Right ventricle myocardium (tissue), 1 donor: ENCODE measurements around a stretch of chr11.

DNA sequence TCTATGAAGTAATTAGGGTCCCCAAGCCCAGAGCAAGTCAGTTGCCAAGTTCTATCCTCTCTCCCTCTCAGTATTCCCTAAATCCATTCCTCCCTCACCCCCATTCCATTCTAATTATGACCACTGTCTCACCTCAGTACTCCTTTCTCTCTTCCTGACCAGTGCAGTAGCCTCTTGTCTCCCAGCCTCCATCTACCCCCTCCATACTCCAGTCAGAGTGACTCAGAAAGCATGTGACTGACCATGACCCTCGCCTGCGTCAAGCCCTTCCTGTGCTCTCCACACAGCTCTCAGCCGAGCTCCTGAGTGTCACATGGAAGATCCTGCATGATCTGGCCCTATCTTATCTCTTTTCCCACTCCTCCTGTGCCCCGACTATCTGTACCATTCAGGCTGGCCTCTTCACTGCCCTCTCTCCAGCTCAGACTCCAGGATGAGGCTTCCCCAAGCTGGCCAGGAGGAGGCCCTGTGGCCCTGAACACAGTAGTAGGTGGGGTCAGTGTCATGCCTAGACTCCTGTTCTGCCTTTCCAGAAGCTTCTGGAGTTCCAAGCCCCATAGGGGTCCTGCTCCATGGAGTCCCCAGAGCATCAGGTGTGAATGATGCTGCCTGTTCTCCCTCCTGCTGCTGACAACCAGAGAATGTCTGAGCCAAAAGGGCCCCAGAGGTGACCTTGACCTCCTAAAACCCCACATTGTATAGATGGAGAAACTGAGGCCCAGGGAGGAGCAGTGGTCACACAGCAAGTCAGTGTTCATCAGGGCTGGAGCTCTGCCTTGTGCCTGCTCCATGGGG, 42.7 kb downstream of the NEU3 start:
- PRO-cap, 2 experiments = no peak in any of the 2 experiments

- PRO-cap, 2 experiments = no peak in any of the 2 experiments
Measured at GRCh38 chr11:75147652-75148412, 3.1 kb upstream of the SLCO2B1 start.

- PRO-cap, 2 experiments = no peak in any of the 2 experiments
Measured at GRCh38 chr11:75155880-75156435, 5.1 kb downstream of the SLCO2B1 start.

DNA sequence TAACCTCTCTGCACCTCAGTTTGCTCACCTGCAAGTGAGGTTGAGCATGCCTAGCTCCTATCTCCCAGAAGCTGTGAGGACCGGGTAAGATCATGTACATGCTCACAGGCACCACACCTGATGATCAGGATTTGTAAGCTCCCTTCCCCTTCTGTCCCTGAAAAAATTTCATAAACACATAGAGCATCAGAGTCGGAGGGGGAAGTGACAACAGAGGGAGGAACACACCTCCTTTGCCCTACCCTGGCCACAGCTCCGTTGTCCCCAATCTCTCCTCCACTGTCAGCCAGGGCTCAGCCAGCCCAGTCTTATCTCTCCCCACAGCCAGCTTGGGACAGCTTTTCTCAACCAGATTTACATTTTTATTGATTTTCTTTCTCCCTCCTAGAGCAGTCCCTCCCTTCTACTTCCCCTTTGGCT, 32.2 kb upstream of the TPBGL start:
- PRO-cap, 2 experiments = no peak in any of the 2 experiments

DNA sequence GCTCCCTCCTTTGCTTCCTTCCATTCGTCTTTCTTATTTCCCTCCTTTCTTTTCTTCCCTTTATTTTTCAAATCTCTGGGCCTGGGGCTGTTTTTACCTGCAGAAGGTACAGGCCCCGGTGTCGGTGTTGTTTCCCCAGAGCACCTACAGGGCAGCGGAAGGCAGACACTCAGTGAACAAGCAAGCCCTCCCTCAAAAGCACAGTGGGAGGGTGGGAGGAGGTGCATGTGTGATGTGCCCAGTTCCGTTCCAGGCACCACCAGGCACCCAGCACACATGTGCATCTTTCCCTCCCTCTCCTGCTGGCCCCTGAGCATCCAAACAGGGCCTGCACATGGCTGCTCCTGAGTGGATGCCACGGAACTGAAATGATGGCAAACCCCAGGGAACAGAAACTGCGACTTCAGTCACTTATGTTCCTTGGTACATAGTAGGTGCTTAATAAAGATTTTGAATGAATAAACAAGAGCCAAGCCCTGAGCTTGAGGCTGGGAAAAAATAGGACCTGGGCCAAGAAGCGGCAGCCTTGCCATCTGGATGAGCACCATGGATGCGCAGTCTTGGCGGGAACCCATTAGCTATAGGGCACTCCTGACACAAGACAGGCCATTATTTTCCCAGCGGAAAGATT, 47.8 kb downstream of the ARRB1 start:
- PRO-cap, 2 experiments = no peak in any of the 2 experiments

GRCh38 chr11:75369812-75370355, 18.4 kb upstream of the ARRB1 start:
- PRO-cap, 2 experiments = no peak in any of the 2 experiments

GRCh38 chr11:75372577-75372780, 21.0 kb upstream of the ARRB1 start:
- PRO-cap, 2 experiments = no peak in any of the 2 experiments

DNA sequence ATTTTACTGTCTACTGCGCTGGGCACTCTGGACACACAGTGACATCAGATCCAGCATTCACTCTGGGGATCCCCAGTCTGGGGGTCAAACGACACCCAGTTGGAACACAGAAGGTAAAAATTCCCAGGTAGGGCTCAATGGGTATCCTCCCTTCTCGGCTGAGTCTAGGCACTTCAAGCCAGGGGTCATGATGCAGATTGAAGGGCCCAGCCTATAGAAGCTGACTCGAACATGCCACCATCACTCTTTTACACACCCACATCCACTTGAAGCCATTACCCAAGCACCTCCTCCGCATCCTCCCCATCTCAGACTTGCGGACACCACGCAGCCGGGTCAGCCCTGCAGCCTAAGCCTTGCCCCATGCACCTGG, 354 bp downstream of the KLHL35 start:
- PRO-cap, 2 experiments = no peak in any of the 2 experiments

- PRO-cap, 2 experiments = peak in 1 of 2 experiments; most common minus-strand start chr11:75582936 (in 1)
Measured at GRCh38 chr11:75582812-75583111, 20.7 kb downstream of the SERPINH1 start.

DNA sequence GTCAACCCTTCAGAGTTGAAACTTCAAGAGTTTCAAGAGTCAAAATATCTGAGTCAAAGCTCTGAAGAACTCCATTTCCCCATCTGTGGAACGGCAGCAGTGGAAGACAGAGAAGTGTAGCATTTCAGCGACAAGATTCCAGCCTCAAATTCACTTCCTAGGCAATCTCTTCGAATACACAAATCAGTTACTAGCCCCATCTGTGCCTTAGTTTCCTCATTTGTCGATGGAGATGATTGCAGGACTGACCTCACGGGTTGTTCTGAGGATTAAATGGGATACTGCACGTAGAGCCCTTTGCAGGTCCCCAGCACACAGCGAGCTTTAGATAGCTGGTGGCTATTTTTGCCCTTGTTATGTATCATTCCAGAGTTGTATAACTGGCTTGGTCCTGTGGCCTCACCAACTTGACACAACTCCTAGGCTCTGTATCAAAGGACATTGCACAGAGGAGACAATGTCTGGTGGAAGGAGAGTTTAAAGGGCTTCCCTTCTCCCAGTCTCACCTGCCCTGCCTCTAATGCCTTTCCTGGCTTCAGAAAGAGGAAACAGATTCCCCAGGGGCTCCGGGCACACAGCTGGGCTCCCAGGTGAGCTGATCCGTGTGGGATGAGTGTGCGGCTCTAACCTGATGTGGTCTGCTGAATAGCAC, 22.8 kb upstream of the DGAT2 start:
- PRO-cap, 2 experiments = peak in 2 of 2 experiments; most common plus-strand start position 441 of the sequence (in 1); most common minus-strand start position 264 of the sequence (in 1)

- PRO-cap, 2 experiments = no peak in any of the 2 experiments
Measured at GRCh38 chr11:75782465-75783002, 14.0 kb downstream of the DGAT2 start.

DNA sequence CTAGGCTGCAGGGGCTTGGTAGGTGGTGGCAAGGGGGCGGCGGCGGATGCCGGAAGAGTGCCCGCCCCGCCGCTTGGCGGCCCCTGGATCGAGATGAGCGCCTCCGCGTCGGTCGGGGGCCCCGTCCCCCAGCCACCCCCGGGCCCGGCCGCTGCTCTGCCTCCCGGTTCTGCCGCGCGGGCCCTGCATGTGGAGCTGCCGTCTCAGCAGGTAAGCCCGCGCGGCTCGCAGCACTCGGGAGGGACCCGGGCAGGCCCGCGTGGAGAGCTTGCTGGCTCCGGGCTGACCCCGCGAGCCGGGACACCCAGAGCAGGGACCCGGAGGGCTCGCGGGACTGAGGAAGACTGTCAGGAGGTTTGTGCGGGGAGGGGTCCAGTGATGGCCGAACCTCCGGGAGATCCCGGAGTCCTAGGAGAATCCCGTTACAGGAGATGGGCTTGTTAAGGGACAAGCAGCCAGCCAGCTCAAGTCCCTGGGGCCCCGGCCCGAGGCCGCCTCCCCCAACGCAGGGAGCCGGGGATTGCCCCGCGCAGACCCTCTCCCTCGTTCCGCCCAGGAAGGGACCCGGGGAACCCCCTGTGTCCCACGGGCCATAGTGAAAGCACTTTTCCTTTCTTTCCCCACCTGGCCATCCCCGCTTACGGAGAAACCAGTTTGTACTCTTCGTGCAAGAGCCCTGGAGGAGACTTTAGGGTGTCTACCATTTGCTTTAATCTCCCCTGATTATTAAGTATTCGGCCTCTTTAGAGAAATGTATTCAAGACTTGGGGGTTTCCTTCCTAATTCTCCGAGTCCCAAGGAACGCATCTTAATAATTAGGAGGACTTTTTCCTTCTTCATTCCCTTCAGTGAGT, 532 bp downstream of the UVRAG start:
- PRO-cap, 2 experiments = no peak in any of the 2 experiments

- PRO-cap, 2 experiments = no peak in any of the 2 experiments
Measured at GRCh38 chr11:75822290-75822902, 7.4 kb downstream of the UVRAG start.

GRCh38 chr11:75826426-75826773, 11.4 kb downstream of the UVRAG start:
- PRO-cap, 2 experiments = no peak in any of the 2 experiments

DNA sequence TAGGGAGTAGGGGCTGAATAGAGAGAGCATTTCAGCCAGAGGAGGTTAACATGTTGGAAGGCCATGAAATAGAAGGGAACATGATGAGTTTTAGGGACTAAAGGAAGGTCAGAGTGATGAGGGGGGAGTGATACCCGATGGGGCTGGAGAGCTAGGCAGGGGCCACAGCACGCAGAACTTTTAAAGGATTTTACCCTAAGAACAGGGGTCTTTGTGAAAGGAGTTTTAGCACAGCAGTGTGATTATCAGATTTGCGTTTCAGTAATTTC, 74.9 kb downstream of the UVRAG start:
- PRO-cap, 2 experiments = no peak in any of the 2 experiments

- PRO-cap, 2 experiments = no peak in any of the 2 experiments
Measured at GRCh38 chr11:75911471-75911781, 96.4 kb downstream of the UVRAG start.

GRCh38 chr11:75925707-75926278, 110.8 kb downstream of the UVRAG start:
- PRO-cap, 2 experiments = no peak in any of the 2 experiments

GRCh38 chr11:76071584-76072312, 134.6 kb downstream of the WNT11 start:
- PRO-cap, 2 experiments = no peak in any of the 2 experiments

DNA sequence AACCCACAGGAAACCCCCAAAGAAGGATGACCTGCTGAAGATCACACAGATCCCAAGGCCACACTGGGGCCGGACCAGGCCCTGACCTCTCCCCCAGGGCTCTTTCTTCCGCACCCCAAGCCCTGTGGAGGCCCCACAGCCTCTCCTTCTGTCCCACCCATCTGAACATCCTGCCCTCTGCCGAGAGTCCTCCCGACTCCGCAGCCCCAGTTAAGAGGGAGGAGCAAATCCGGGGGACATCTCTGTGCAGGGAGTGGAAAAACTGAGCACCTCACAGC, 57.4 kb downstream of the WNT11 start:
- PRO-cap, 2 experiments = no peak in any of the 2 experiments

- PRO-cap, 2 experiments = no peak in any of the 2 experiments
Measured at GRCh38 chr11:76270369-76270619, 64.0 kb upstream of the WNT11 start.